ENCODE data around the gene MVB12B.

DNA sequence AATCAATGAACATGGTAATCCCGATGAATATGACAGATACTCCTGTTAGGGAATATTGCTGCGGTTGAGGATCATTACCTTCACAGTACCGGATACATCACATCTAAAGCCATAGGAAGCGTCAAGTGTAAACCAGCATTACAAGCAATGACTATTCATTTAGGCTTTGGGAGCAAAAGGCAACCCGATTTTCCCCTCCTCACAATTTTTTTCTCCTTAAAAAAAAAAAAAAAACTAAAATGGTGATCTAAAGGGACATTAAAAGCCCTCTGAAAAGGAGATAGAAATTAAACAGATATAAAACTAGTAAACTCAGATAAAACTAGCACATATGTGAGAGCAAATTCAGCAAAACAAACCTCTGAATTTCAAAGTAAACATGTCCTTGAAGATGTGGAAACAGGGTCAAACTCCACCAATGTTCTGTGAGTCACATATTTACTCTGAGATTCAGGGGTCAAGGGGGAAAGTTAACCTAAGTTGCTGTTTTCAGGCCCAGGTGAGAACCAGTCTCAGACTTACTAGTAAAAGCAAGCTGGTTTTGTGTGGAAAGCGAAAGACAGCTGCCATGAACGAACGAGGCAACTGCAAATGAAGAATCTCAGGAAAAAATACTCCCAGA is 29.2 kb downstream of the PSMB7 start:
- PRO-cap, 2 experiments, result no peak in any of the 2 experiments

DNA sequence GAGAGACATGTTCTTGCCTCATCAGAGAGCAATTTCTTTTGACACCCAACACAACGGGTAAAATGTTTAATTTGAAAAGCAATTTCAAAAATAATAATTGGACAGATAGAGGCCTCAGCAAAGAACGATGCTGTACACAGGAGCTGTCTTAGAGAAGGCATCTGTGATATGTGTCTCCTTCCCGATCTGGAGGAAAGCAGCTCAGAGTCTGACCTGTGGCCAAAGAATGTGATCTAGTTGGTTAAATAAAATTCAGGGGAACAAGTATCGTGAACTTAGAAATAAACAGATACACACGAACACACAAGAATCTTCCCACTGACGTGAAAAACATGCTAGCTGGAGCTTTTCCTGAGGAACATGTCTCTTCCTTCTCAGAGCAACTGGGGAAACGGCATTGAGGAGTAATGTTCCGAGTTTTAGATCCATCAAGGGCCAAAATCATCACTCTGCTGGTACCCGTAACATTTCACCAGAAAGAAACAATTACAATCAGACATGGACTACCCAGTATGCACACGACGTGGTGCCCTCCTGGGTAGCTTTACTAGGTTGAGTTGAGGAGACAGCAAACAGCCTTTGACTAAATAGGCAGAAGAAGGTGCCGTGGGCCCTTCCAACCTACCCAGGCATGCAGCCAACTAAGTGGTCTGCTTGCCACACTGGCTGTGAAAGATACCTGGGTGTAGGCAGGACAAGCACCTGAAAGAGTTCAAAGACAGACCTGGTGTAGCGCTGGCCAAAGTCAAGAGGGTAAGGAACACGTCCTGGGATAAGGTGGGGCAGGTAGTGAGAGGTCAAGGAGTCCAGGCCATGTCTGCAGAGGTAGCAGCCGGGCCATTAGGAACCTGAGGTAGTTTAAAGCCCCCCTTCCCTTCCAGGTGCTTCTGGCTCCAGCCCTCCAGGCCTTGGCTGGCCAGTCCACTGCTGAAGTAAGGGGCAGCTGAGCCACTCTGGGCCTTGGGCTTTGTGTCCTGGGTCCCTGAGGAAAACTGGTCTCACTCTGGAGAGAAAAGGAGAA is 13.6 kb upstream of the NR5A1 start:
- PRO-cap, 2 experiments, result no peak in any of the 2 experiments

DNA sequence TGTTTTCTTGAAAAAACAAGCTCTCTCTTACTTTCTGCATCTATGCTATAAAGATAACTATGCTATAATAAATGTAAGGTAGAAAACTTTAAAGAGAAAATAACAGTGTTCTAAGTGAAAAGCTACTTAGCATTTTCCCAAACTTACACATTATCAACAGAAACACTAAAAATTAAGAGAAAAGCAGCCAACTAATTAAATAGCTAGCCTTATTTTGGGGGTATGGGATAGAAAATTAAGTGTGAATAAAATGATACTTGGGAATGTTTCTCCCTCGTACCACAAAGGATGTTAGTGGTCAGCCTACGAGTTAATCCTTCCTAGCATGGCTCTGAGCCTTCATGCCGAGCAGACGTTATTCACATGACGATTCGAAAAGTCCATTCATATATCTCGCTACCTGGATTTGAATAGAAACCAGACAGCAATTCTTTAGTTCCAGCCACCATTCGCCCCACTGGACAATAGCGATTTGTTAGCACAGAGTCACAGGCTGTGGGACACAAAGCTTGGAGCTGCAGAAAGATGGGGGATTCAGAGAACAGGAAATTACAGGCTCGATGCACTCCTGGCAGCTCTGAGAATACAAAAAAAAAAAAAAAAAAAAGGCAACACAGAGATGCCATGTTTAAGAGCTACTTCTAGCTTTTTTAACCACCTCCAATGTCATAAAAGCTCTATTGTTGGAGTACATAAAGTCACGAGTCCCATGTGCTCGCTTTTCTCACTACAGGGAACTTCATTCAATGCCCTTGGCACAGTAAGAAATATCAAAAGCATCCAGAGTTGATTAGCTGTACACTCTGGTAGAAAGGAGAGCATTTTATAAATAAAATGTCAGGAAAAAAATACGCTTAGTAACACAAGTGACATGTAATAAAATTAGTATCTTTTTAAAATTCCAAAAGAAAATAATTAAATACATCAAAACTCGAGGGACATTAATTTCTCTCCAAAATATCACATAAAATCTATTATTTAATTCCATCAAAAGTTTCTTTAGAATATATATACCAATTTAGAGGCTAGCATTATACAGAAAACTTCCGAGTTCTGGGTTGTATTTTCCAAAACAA is 110.7 kb downstream of the NR6A1 start:
- PRO-cap, 2 experiments, result no peak in any of the 2 experiments

- PRO-cap, 2 experiments, result no peak in any of the 2 experiments
Observed at GRCh38 chr9:124693507-124694062, 77.5 kb downstream of the NR6A1 start.

GRCh38 chr9:124855928-124857046 is 3.0 kb downstream of the WDR38 start:
- PRO-cap, 2 experiments, result no peak in any of the 2 experiments

DNA sequence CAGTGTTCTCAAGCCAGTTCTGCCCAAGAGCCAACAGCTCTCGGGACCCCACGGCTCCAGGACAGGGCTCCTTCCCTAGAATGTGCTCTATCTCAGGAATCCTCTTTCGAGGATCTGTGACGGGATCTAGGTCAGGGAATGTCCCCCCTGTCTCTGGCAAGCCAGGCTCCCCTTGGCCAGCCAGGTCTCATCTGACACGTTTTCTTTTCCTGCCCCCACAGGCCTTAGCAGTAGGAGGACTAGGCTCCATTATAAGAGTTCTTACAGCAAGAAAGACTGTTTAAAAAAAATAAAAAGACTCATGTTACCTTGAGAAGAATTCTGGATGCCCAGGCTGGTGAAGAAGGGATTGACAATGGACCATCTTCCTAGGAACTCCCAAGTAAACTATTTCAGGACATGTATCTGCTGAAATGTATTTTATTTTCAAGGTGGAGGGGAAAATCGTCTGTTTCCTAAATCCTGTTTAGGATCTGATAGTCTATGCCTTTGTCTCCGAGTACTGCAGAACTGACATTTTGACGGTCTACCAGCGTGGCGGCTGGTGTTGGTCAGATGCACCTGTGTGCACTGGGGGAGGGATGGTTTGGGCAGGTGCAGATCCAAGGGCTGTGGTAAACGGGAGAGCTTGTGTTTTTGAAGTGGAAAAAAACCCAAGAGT is 14.9 kb downstream of the ARPC5L start:
- PRO-cap, 2 experiments, result no peak in any of the 2 experiments

- PRO-cap, 2 experiments, result no peak in any of the 2 experiments
Observed at GRCh38 chr9:125343190-125343970, 81.8 kb downstream of the GAPVD1 start.

GRCh38 chr9:125473061-125473596 is 211.5 kb downstream of the GAPVD1 start:
- PRO-cap, 2 experiments, result no peak in any of the 2 experiments

GRCh38 chr9:125513572-125514746 is 193.0 kb downstream of the MAPKAP1 start:
- PRO-cap, 2 experiments, result no peak in any of the 2 experiments

GRCh38 chr9:125672323-125672692 is 34.7 kb downstream of the MAPKAP1 start:
- PRO-cap, 2 experiments, result no peak in any of the 2 experiments

- PRO-cap, 2 experiments, result no peak in any of the 2 experiments
Observed at GRCh38 chr9:125675246-125675876, 31.6 kb downstream of the MAPKAP1 start.

GRCh38 chr9:125690464-125691072 is 16.4 kb downstream of the MAPKAP1 start:
- PRO-cap, 2 experiments, result no peak in any of the 2 experiments

DNA sequence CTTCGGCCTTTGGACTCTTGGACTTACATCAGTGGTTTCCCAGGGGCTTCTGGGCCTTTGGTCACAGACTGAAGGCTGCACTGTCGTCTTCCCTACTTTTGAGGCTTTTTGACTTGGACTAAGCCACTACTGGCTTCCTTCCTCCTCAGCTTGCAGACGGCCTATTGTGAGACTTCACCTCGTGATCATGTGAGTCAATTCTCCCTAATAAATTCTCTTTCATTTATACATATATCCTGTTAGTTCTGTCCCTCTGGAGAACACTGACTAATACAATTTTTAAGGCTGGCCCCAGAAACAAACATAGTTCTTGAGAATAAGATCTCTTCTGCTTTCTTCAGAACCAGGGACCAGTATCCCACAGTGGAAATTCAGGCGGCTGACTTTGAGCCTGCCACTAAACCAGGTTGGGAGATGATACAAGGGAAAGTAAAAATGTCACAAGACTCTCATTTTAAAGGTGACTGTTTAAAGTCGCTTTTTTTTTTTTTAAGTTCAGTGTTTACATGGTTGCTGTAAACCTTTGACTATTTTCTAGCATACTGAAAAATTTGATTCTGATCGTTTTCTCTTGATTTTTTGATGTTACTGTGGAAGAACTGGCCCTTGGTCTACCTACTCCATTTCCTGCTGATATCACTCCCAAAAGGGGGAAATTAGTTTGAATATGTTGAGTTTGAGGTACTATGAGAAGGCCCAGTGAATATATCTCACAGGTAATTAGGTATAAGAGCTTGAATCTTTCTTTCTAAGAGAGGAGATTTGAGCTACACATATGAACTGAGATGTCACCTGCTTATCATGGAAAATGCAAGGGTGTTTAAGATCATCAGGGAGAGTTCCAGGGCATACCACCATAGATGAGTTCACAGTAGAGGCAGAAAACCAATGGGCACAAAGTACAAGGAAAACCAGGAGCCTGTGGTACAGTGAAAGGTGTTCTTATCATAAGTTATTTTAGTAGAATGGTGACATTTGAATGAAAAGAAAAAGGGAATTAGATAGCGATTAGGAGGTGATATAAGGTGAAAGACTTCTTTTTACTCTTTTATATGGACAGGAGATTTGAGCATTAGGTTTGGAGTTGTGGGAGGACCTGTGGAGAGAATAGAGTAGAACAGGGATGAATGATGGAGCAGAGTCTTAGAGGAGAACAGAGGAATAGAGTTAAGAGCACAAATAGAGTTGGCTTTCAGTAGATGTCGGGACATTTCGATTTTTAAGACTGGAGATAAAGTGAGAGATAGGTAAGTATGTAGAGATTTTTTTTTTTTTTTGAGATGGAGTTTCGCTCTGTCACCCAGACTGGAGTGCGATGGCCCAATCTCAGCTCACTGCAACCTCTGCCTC is 38.8 kb downstream of the PBX3 start:
- PRO-cap, 2 experiments, result no peak in any of the 2 experiments

GRCh38 chr9:125888819-125889488 is 141.8 kb downstream of the PBX3 start:
- PRO-cap, 2 experiments, result no peak in any of the 2 experiments

- PRO-cap, 2 experiments, result peak in 2 of 2 experiments; most common plus-strand start chr9:126326940 (in 1); most common minus-strand start chr9:126326772 (in 1)
Observed at GRCh38 chr9:126326432-126327502, at the start of gene MVB12B. MVB12B (plus strand) TSS chr9:126326829.

GRCh38 chr9:126366585-126367061 is 40.0 kb downstream of the MVB12B start:
- PRO-cap, 2 experiments, result no peak in any of the 2 experiments

- PRO-cap, 2 experiments, result no peak in any of the 2 experiments
Observed at GRCh38 chr9:126391931-126392794, 65.5 kb downstream of the MVB12B start.

DNA sequence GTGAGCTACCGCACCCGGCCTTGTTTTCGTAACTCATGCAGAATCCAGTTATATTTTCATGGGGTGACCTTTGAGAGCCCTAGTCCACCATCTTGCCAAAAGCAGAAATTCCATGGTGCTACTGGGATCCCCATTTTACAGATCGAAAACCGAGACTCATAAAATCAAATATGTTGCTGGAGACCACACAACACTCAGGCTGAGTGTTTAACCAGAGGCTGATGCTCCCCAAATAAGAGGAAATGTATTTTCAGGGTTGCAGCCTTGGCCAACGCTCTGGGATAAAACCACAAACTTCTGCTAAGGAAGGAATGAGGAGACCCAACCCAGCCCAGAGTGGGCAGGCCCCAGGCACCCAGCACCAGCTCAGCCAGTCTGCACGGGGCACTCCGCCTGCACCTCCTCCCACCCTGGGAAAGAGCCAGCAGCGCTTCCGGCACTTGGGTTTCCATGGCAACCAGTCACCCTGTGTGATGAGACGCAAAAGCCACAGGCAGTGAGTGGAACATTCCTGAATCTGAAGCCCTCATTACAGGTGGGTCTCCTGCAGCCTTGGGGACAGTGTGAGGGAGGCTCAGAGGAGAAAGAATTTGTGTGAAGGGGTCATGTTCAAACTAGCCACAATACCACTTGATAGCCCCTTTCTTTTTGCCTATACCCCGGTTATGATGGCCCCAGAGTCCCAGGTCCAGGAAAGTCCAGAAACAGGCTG is 85.3 kb upstream of the ZBTB43 start:
- PRO-cap, 2 experiments, result no peak in any of the 2 experiments

DNA sequence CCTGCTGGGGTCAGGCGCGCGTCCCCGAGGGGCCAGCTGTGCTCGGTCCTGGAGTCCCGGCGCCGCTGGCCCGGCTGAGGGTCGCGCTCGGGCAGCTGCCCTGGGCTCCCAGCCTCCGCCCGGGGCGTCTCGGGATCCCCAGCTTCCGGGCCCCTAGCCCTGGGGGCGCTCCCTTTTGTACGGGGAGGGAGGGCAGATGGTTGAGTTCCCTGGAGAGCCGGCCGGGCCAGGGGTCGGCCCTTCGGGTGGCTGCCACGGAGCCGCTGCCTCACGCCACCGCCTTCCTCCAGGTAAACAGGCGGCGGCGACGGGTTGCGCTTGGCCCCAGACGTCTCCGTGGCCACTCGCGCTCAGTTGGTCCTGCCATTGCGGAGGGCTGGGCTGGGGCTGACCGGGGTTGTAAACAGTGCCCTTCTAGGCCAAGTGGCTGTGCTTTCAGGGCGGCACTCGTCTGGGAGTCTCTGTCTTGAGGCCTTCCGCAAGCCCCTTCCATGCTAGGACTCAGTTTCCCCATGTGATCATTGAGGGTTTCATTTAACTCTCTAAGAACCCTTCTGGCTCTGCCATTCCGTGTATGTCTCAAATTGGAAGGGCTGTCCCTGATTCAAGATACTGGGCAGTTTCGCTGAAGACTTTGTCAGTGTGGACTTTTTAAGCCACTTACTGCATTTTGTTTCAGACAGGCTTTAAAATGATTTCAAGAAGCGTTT is 663 bp downstream of the ZBTB34 start:
- PRO-cap, 2 experiments, result no peak in any of the 2 experiments

- PRO-cap, 2 experiments, result no peak in any of the 2 experiments
Observed at GRCh38 chr9:126861716-126861915, 1.2 kb downstream of the ZBTB34 start.

Data from Metastatic Liver Carcinoma in the Lung (tissue), 2 donors.